Myometrial cell (primary cell): Measurements from ENCODE around the genes DTWD1 and GABPB1.

DNA sequence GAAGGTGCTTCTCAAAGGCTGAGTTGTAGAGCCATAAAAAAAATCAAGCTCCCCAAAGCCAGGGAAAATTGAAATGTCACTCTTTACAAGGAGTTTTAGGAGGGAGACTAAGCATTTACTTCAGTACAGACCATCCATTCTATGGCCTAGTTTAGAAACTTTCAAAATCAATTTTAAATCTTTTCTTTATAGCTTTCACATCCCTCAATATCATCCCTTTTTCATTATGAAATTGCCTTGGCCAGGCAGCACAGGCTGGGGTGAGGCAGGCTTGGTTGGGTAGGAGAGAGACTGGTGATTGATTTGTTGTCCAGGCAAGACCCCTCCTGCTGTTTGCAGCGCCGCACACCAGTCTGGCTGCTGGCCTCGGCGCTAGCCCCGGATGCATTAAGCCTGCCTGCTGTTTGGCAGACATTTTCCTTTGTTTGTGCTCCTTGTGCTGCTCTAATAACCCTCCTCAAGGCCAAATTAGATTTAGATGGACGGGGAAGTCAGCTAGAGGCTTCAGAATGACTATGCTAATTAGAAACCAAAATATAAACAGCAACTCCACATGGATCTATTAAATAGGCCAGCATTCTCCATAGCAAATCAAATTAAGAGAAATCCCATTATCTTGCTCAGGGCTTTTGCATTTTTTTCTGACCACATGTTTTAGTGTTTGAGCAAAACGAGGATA is 445.1 kb downstream of the SQOR start:
- RAMPAGE, long total RNA, result no peak

DNA sequence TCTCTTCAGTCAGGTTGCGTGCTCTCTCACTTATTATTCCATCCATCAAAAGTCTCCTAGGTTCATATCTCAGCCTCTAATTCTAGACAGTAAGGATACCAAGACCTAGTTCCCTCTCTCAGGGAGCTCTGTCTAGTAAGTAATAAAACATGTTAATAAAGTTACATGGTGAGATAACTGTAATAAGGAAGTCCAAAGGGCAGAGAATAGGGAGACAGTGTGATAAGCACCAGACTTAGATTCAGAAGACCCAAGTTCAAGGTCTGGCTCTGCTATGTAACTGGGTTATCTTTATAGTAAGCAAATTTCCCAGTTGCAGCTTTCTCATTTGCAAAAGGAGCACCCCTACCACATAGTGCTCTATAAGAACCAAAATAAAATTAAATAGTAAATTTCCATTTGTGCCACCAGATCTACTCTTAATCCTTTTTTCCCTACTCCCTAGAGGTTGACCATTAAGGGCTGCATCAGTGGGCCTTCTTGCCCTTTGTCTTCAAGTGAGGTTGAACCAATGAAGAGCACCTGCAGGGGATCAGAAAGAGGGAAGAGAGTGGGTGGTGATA is 8.7 kb upstream of the SEMA6D start:
- RAMPAGE, long total RNA, result no peak

DNA sequence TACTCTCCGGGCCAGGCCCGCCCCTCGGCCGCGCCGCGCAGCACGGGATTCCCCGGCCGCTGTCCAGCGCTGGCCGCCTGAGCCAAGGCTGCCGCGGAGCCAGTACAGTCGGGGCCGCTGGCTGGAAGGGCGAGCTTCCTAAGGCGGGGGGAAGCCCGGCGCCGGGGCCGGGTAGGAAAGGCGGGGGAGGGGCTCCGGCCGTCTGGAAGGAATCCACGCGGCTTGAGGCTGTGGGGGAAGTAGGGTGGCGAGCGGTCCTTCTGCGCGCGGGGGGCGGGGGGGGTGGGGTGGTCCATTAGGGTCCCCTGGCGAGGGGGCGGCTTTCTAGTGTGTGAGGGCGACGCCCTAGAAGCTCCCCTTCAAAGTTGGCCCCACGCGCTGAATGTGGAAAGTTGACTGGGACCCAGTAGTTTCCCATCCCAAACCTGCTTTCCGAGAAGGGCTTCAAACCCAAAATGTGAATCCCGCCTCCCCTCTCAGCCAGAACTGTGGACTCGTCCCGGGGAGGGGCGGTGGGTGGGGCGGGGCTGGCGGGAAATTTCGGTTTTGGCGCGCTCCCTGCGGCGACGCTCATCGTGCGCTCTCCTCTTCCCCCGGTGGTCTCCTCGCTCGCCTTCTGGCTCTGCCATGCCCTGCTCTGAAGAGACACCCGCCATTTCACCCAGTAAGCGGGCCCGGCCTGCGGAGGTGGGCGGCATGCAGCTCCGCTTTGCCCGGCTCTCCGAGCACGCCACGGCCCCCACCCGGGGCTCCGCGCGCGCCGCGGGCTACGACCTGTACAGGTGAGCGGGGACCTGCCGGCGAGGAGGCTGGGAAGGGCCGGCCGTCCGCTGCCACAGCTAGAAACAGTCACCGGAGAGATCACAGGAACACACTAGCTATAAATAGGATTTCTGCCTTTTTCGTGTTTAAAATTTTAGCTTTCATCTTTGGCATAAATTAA is 667 bp downstream of the DUT start:
- RAMPAGE, long total RNA, result start-site peak on the plus strand centred at position 580 of the sequence, 79 bp wide, 145 and 405 reads in 2 replicates

DNA sequence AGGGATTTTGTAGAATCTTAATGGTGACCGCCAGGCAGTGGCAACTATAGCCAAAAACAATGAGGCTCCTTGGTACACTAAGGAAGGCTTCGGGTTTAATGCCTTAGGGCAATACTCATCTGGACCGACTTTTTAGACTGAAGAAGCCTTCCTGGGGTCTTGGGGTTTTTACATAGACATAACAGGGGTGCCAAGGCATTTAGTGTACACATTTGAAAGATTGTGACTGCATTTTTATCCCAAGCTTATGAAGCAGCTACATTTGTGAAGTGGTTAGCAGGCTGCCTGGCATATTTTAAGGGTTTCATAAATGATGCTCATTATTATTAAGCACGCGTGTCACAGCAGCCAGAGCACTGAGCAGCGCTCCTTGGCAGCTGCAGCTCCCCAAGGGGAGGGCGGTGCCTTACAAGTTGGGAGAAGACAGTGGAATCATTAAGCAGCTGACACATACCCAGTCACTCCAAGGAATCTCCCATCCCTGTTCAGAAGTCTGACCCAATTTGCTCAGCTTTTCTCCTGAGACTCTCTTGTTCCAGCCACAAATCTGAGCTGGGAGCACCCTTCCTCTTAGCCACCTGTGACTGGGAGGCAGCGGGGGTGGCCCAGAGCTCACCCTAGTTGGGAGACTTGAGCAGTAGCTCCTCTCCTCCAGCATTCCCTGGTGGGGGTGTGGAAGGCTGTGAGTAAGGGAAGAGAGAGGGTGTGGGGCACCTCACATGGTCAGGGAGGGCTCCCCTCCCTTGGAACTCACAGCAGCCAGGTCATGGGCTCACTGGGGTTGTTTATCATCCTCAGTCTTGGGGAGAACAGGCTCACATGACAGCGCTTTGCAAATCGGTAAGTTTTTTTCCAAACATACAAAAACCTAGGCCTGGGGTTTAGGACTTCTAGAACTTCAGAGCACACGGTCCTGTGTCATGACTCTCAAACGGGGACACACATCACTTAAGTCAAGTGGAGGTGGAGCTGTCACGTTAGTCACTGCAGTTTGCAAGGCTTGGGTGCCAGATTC is 64.3 kb downstream of the DUT start:
- RAMPAGE, long total RNA, result no peak

GRCh38 chr15:48596235-48597027 is 49.1 kb downstream of the FBN1 start:
- RAMPAGE, long total RNA, result no peak

DNA sequence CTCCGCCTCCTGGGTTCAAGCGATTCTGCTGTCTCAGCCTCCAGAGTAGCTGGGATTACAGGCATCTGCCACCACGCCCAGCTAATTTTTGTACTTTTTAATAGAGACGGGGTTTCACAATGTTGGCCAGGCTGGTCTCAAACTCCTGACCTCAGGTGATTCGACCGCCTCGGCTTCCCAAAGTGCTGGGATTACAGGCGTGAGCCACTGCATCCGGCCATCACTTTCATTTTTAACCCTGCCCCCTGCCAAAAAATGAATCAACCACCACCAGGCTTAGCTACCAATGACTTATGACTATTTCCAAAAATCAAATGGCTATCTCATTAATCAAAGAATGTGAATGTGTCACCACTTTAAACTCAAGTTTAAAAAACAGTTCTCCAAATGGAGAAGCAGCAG is 20.2 kb downstream of the CEP152 start:
- RAMPAGE, long total RNA, result no peak

DNA sequence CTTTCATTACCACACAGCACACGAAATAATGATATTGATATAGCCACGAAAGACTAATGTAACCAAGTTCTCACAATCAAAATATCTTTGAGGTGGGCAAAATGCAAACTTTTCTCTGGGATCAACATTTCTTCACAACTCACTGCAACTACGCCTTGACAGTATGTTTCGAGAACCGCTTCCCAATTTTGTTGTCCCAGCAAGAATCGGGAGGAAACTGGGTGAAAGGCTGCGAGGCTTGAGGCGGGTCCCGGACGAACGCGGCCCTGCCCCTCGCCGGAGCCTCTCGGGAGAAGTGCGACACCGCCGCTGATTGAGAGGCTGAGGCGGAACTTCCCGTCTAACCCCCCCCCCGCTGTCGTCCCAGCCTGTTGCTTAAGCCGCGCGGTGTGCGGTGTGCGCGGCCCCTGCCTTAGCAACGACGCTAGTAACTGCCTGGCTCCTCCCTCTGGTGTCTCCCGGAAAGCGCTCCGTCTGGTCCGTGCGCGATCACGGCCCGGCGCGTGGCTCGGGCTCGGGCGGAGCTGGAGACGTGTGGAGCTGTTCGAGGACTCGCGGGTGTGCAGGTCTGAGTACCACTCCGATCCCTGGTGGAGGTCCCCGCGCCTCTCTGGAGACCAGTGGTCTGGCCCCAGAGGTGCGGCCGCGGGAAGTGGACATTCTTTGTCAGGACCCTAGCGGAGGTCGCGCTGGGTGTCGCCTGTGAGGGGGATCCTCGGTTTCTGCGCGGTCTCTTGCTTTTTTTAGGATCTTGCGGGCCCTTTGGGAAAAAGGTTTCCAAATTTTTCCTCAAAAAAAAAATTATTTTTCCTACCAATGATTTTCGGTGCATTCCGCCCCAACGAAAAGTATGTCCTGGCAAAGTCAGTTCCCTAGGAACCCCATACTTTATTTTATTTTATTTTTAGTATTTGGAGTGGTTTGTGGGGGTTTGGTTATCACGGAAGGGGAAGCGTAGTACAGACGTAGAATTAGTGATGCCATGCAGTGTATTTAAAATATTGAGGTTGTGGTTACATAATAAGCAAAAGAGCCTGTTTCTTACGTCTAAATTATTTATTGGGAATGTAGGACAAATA is at the start of gene DTWD1:
Gene DTWD1, plus strand, starts transcription at position 492 of the 1,079 bp plus-strand sequence.
- RAMPAGE, long total RNA, result start-site peak on the minus strand centred at position 273 of the sequence, 66 bp wide, 33 and 35 reads in 2 replicates; start-site peak on the plus strand centred at position 503 of the sequence, 56 bp wide, 635 and 703 reads in 2 replicates

GRCh38 chr15:50003433-50004413 is 115.3 kb downstream of the ATP8B4 start:
- RAMPAGE, long total RNA, result no peak

- RAMPAGE, long total RNA, result no peak
Observed at GRCh38 chr15:50112727-50113571, 6.1 kb downstream of the ATP8B4 start.

DNA sequence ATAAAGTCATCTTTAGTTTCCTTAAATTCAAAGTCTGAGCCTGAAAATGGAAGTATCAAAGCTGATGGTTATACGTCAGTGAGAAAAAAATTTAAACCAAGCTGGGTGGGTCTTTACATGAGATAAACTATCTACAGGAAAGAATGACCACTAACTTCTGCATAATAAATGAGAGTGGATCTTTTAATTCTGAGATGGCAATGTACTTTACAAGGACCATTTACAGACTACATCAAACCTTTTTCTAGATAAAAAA is 1.5 kb downstream of the GABPB1 start:
- RAMPAGE, long total RNA, result no peak

DNA sequence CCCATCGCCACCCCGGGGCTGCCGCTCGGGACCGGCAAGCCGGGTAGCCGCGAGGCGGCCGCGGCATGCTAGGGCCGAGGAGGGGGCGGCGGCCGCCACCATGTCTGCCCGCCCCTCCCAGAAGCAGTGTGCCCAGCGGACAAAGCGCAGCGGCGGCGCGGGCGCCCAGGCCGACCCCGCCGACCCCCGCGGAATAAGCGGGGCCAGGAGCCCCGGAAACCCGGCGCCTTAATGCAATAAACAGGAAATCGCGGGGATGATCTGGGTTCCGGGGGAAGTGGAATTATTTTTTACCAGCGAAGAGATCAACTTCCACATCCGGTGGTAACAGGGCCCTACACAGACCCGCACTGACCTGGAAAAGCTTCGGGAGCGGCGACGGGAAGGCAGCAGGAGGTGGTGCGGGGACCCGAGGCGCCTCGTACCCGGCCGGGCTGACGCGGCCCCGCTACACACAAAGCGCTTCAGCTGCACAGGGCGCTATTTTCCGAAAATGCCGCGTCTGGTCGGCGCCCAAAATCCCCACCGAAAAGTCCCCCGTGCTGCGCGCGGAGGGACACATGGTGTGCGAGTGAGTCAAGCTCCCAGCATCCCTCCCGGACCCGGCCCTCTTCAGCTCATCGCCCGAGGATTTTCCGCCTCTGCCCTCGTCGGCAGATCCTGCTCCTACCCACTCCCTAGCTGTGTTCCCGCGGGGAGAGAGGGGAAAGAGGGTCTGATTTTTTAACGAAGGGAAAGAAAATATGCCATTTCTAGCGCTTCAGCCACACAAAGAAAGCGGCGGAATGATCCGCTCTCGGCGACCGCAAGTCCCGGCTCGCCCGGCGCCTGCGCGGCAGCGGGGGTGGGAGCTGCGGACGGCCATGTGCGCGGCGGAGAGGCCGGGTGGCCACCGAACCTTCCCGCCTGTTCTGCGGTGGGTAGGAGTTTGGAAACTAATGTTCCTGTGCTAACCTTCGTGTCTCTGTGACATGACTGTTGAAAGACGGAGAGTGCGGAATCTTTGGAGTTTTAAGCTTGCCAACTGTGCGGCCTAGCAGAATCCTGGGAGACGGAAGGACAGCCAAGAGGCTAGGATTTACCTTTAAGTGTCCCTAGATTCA is at the start of gene GABPB1:
Gene GABPB1, minus strand, starts transcription at position 569 of the 1,103 bp plus-strand sequence.
- RAMPAGE, long total RNA, result start-site peak on the minus strand centred at position 521 of the sequence, 47 bp wide, 56 and 75 reads in 2 replicates

DNA sequence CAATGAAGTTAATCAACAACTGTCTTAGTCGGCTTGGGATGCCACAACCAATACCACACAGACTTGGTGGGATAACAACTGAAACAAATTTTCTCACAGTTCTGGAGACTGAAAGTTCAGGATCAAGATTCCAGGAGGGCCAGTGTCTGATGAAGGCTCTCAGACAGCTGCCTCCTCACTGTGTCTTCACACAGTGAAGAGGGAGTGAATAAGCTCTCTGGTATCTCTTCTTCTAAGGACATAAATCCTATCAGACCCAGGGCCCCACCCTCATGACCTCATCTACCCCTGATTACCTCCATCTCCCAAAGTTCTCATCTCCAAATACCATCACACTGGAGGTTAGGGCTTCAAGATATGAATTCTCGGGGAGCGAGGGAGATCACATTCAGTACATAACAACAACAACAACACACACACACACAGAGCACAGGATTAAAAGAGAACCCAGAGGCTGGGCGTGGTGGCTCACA is 9.6 kb downstream of the TRPM7 start:
- RAMPAGE, long total RNA, result no peak

DNA sequence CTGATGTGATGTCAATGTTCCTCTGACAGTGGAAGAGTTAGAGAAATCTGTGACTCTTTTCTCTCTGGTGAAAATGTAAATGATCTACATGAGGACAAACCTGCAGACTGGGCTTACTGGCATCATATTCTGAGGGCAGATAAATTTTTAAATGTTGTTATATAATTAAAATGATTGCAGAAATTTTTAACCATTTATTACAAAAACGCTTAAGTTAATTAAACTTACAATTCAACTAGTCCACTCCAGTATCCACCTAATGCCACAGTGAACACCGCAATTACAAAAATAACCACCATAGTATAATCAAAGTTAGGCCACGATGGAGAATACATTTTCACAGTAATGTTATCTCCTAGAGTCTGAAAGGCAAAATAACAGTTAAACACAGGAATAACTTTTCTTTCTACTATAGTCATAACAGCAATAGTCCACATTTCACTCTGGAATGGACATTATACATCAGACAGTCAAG is 18.2 kb downstream of the SPPL2A start:
- RAMPAGE, long total RNA, result no peak

DNA sequence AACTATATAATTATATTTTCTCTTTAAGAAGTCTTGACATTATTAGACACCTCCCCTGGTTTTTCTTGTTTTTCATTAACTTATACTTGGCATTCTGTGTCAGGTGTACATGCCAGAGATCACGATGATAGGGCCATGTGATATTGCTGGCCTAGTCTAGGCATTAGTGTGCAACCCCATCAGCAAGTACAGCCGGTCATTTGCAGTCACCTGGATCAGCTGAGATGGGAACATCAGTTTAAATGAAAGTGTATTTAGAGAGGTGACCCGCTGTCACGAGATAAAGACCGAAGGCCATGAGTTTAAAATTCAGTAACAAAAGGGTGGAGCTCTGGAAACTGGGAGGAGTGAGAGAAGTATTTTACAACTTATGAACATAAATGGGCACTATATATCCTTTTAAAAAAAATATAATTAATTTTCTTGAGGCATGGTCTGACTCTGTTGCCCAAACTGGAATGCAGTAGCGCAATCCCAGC is 12.7 kb upstream of the SPPL2A start:
- RAMPAGE, long total RNA, result no peak

DNA sequence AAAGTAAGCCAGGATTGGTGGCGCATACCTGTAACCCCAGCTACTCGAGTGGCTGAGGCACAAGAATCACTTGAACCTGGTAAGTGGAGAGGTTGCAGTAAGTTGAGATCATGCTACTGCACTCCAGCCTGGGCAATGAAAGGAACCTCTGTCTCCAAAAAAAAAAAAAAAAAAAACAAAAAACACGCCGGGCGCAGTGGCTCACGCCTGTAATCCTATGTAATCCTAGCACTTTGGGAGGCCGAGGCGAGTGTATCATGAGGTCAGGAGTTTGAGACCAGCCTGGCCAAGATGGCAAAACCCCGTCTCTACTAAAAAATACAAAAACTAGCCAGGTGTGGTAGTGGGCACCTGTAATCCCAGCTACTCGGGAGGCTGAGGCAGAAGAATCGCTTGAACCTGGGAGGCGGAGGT is 18.8 kb upstream of the AP4E1 start:
- RAMPAGE, long total RNA, result no peak

- RAMPAGE, long total RNA, result no peak
Observed at GRCh38 chr15:51089542-51090141, 5.1 kb downstream of the TNFAIP8L3 start.

- RAMPAGE, long total RNA, result no peak
Observed at GRCh38 chr15:51331938-51332776, 6.2 kb downstream of the CYP19A1 start.

DNA sequence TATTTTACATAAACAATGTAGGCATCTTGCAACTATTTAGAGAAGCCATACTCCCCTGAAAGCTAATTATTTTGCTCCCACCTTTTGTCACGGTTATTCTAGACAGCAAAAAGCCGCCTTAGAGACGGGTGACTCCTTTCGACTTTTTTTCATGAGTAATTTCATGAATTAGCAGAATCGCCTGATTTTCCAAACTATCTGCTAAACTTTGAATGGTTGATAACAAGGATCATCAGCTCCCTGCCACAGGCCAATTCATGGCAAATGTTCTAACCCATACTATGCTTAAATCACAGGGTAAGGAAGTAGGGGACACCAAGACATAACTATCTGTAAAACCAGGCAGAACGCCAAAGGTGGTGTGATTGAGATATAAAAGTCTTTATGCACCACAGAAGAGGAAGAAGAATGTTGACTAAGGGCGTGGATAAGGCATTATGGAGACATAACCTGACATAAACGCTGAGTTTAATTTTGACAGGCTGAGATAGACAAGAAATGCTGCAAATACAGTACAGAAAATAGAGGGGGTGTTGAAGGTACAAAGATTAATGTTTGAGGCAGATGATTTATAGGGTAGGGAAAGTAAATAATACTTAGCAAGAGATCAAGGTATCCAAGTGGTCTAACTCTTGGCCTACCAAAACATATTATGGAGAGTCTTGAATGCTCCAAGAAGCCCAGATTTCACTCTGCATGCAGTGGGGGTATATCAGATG is 934 bp upstream of the DMXL2 start:
- RAMPAGE, long total RNA, result no peak

DNA sequence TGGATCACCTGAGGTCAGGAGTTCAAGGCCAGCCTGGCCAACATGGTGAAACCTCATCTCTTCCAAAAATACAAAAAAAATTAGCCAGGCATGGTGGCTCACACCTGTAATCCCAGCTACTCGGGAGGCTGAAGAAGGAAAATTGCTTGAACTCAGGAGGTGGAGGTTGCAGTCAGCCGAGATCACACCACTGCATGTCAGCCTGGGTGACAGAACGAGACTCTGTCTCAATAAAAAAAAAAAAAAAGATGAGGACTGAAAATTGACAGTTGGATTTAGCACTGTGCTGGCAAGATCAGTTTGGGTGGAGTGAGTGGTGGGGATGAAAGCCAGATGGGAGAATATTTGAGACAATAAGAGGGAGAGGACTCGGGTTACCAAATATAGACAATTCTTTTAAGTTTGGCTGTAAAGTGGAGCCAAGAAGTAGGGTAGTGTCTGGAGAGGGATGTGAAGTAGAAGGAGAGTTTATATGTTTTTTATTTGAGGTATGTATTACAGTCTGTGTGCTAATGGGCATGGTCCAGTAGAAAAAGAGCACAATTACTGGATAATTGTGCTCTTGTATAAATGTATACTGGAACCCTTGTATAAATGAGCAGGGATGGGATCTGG is 20.4 kb downstream of the TMOD3 start:
- RAMPAGE, long total RNA, result no peak

DNA sequence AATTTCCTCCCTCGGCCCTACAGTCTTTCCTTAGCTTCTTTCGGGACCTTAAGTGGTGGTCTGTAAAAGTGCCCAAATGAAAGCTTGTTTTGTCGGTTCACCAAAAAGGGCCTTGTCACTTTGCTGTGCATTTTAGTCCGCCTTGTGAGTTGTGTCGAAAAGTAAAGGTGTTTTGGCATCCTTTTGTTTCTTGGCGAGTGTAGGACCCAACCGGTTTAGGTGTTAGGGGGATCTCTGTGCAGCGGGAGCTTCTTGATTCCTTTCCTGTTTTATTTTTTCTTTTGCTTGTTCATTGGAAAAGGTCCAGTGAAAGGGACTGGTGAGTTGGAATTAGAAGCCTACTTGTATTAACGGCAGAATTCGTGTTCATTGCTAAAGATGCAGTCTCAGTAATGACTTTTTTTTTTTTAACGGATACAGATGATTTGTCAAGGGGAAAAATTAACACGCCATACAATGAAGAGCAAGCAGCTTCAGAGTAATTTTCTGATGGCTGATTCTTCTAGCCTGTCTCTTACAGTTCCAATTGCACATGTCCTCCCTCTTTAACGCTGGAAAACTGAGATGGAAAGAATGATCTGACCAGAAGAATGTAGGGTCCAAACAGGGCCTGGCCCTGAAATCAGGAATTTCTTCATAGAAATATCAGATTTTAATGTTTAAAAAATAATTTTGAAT is 1.2 kb downstream of the MAPK6 start:
- RAMPAGE, long total RNA, result no peak